ENCODE results near the genes GPR78, FAM90A26, USP17L18, USP17L27 and USP17L29.

GRCh38 chr4:8580045-8580698, at the start of gene GPR78:
Gene GPR78 (plus strand): TSS chr4:8580392.
- RAMPAGE, long total RNA = no peak
- RRBS = no CpG with 5 or more reads among the region's 29 CpGs

DNA sequence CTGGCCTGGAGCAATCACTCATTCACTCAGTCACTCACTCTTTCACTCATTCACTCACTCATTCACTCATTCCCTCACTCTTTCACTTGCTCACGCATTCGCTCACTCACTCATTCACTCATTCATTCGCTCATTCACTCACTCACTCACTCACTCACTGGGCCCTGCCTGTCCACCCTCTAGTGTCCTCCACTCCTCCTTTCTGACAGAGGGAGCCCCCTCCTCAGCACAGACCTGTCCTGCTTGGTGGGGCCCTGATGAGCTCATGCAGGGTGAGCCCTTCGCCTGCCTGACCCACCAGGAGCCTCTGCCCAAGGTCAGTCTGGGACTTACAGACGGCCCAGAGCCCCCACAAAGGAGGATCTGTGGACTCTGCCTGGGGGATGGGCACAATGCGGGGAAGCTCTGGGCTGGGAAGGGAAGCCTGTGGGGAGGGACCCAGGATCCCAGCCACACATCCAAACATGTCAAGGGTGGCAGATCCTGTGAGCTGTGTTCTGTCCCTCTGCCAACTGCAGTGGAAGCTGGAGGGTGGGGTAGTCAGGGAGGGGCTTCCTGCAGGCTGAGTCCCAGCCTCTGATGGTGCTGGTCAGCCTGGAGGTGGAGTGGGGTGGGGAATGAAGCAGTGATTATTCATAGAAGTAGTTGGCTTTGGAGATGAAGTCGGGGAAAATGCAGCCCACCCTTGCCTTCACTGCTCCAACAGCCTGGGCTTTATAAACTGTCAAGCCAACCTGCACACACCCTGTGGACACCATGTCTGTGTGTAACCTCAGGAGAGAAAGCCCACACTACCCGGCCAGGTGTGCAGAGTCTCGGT, 18.6 kb downstream of the CPZ start:
- RAMPAGE, long total RNA = no peak
- RRBS = no CpG with 5 or more reads among the region's 9 CpGs

DNA sequence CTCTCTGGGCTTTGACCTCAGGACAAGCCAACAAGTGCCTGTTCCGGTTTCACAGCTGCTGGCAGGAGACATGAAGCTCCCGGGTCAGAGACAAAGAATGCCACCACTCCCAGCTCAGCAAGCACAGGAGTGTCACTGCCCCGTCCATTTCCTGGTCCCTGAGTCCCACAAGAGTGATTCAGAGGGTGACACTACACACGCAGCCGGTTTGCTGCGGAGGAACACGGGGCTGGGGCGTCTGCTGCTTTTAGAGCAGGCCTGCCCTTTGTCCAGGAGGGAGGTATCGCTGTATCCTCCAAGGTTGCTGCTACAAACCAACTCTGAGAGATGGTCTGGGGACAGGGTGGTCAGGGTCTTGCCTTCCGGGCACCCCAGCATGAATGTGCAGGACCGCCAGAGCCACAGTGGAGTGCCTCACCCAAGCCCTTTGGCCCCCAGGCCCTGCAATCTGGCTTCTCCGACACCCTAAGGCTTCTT, 49.5 kb downstream of the CPZ start:
- RAMPAGE, long total RNA = no peak
- RRBS = 85% methylated on average over 1 of the region's 12 CpGs

GRCh38 chr4:9170092-9170594, at the start of gene FAM90A26:
Gene FAM90A26 (plus strand): TSS chr4:9170409.
- RAMPAGE, long total RNA = no peak
- RRBS = no CpG with 5 or more reads among the region's 10 CpGs

DNA sequence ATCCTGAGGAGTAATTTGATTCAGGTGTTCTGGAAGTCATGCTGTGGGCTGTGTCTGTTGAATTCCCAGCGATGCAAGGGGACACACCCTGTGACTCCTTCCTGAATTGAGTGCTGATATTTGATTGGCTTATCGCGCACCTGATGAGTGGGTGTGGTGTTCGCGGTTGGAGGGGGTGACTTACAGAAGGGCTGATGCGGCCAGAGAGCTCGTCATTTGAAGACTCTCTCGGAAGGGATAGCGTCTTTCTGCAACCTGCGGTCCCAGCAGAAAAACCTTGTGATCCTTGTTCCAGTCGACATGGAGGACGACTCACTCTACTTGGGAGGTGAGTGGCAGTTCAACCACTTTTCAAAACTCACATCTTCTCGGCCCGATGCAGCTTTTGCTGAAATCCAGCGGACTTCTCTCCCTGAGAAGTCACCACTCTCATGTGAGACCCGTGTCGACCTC, at the start of gene USP17L18:
Gene USP17L18, plus strand, starts transcription at position 301 of the 453 bp plus-strand sequence.
- RAMPAGE, long total RNA = no peak
- RRBS = no CpG with 5 or more reads among the region's 17 CpGs

- RAMPAGE, long total RNA = no peak
- RRBS = no CpG with 5 or more reads among the region's 20 CpGs
Observed at GRCh38 chr4:9343975-9344425, at the start of gene USP17L27. Gene USP17L27 (plus strand): TSS chr4:9344148.

- RAMPAGE, long total RNA = no peak
- RRBS = no CpG with 5 or more reads among the region's 18 CpGs
Observed at GRCh38 chr4:9353338-9353815, at the start of gene USP17L29. Gene USP17L29 (plus strand): TSS chr4:9353638.

DNA sequence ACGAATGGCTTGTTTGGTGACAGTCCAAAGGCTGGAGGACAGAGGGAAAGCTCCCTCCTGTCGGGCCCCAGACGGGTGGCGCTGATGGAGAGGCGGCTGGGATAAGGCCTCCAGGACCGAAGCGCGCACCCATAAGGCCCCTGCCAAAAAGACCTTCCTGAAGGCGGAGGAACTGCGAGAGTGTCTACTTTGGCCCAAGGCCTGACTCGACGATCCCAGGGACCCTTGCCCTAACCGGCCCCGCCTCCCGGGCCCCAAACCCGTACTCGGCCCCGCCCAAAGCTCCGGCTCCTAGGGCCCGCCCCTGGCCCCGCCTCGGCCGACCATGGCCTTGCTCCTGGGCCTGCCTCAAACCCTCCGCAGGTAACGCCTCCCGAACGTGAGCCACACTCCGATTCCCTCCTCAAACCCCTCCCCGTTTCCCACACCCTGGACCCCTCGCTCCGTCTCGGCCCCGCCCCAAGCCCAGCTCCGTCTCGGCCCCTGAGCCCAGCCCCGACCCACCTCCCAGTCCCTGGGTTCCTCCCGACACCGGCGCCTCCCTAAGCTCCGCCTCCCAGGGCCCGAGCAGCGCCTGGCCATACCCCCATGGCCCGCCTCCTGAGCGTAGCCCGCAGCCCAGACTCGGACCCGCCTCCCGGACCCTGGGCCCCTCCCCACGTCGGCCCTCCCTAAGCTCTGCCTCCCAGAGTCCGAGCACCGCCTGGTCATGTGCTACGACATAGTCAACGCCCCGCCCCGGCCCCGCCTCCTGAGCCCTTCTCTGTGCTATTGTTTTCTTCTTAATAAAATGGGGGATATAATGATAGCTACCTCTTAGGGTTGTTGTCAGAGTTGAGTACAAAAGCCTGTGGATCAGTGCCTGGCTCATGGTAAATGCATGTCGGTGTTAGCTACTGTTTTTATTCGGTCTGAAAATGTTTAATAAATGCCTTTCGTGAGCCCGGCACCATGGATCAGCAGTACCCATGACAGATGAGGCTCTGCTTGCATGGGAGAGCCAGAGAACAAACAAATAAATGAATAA, 89.9 kb upstream of the DRD5 start:
- RAMPAGE, long total RNA = no peak
- RRBS = 2% methylated on average over 9 of the region's 61 CpGs

DNA sequence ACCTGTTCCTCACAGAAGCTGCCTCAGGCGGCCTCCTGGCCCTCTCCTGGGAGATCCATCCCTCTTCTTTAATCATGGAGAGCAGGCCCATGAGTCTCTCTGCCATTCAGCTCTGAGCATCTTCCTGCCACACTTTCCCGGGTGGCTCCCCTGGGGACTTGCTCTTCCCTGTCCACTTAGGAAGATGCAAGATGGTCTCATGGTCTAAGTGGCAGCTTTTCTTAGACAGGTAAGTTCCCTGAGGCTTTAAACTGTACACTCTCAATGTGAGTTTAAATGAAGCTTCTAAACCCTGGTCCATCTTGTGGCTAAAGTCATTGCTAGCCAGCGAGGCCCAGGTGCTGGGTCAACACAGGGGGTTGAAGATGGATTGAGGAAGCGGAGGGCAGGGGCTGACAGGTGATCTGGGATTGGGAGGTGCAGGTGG, 98.5 kb downstream of the DRD5 start:
- RAMPAGE, long total RNA = no peak
- RRBS = no CpG with 5 or more reads among the region's 4 CpGs

DNA sequence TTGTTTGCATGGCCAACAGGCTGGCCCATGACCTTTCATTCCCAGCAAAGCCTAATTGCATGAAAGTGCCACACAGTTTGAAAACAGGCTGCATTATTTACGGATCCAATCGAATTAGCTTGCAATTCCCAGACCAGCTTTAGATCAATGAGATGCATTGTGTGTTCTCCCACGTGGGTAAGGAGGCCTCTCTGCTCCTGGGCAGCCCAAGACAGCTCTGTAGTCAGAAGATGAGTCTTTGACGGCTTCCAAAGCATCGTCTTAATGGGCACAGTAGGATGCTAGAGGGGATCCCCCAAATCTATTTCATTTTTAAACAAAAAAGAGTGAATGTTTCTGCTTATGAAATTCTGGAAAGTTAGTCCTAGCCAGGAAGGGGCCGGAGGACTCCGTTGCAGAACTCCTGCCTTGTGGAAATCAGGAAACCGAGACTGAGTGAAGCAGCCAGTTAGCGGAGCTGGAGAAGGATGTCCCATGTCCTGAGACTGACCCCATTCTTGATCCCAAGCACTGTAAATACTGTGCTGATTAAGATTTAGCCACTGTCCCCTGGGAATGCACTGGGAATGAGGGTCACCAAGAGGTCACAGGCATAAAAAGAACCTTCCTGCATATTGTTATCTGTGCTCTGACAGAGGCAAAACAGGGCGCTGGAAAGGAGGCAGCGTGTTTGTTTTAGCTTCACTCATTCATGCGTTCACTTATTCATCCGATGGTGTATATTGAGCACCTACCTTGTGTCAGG, 10.2 kb upstream of the SLC2A9 start:
- RAMPAGE, long total RNA = no peak
- RRBS = no CpG with 5 or more reads among the region's 13 CpGs

DNA sequence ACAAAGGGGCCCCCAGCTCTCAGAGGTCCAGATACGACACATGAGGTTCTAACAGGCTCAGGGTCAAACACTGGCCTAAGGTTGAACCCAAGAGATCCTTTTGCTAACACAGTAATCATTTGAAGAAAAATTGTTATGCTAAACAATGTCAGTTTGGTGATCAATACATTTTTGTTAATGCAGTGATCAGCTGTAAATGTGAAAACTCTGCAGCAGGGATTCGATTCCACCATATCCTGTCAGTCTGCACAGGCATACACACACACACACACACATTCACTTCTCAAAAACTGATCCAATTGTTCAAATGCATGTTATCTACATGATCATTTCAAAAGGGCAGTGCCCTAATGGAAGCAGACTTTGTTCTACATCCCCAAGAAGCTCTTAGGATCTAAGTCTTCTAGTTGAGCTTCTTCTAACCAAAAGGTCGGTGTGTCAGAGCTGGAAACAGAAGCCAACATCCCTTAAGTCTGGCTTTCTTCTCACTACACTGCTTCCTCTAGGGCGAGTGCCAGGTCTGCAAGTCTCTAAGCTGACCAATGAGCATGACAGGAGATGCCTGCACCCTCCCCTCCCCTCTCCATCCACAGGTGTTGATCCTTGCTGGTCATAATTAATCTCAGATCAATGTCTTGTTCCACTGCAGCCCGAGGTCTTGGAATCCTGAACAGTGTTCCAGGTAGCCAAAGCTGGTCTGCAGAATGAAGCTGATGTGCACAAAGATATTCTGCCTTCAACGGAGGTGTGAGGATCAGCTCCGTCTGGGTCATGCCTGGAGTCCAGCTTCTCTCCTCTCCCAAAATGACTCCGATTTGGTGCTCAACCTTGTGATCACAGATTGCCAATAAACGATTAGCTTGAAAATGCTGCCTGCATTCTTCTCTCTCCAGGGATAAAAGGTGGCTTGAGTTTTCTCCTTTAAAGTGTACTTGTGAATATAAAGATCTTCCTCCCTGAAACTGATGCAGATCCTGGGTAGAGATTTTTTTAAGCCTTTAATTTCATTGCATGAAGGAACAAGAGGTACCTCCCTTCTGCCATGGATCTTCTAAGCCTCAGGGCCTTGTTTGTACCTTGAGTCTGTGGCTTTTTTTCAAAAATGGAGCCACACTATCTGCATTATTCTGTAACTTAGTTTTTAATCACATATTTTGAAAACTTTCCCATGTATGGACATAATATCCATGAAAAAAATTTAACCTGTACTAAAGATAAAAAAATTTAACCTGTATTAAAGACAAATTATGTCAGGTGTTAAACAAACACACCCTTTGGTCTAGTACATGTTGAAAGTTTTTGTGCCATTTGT, 44.0 kb downstream of the WDR1 start:
- RAMPAGE, long total RNA = no peak
- RRBS = no CpG with 5 or more reads among the region's 9 CpGs

GRCh38 chr4:10093668-10094581, 22.7 kb downstream of the WDR1 start:
- RAMPAGE, long total RNA = no peak
- RRBS = no CpG with 5 or more reads among the region's 16 CpGs

DNA sequence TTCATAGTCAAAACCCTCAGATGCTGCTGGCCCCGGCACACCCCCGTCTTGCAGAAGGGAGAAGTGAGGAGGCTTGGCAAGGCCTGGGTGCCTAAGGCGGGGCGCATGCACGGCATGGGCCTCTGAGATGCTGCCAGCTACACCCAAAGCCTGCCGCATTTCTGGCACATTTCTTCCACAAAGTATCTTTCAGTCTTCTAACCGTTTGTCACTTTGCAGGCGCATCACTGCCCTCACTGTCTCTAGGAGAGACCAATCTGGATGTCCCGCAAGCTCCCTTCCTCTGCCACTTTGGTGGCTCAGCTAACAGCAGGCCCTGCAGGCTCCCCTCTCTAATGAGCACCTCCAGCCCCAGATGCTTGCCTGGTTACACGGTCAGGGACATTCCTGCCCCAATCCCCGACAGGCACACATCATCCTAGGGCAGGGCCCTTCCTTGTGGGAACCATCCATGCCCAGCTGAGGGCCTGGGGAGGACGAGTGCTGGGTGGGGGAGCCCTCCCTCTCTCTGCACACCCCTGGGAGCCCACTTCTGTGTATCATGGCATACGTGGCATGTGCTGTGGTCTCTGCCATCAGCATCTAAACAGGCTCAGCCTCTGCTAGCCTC, 19.4 kb downstream of the WDR1 start:
- RAMPAGE, long total RNA = no peak
- RRBS = no CpG with 5 or more reads among the region's 13 CpGs

DNA sequence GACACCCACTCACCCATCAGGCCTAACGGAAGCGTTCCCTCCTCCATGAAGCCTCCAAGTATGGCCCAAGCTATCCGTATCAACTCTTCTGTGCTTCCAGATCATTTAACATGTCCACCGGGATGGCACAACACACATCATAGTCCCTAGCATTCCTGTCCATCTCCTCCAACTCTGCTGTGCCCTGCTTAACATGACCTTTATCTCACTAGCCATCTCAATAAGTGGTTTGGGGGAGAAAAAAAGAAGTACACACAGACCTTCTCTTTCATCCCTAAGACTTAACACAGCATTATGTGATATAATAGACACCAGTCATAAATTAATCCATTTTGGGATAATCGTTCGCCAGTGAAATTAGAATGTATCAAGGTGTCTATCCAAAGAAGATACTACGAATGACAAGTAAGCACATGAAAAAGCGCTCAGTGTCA, 11.5 kb downstream of the WDR1 start:
- RAMPAGE, long total RNA = no peak
- RRBS = no CpG with 5 or more reads among the region's 8 CpGs

DNA sequence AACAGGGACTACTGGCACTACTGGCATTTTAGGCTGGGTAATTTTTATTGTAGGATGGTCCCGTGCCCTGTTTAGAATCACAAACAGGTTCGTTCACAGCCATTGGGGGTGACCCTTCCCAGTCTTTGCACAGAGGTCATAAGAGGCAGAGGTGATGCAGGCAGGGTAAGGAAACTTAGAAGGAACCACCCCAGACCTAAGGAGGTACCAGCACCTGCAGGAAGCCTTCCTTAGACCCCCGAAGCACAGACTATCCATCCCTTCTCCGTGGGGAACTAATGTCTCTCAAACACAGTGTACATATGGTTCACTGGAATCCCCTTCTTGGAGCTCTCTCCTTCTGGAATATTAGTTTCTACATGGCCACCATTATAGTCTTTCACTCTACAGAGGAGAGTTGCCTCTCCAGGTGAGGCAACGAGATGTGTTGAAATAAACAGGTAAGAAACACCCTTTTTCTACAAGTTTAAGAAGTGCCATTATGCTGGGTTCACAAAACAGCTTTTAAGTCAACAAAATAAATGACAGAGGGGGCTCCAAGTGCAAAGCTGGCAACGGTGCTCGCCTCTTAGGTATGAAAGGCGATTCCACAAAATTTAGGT, 4.4 kb downstream of the WDR1 start:
- RAMPAGE, long total RNA = no peak
- RRBS = no CpG with 5 or more reads among the region's 8 CpGs

GRCh38 chr4:10232039-10232346, 115.4 kb upstream of the WDR1 start:
- RAMPAGE, long total RNA = no peak
- RRBS = no CpG with 5 or more reads among the region's 3 CpGs

GRCh38 chr4:10458114-10458565, 914 bp upstream of the ZNF518B start:
- RAMPAGE, long total RNA = no peak
- RRBS = no CpG with 5 or more reads among the region's 15 CpGs

- RAMPAGE, long total RNA = no peak
- RRBS = no CpG with 5 or more reads among the region's 7 CpGs
Observed at GRCh38 chr4:11496346-11496966, 67.8 kb upstream of the HS3ST1 start.

DNA sequence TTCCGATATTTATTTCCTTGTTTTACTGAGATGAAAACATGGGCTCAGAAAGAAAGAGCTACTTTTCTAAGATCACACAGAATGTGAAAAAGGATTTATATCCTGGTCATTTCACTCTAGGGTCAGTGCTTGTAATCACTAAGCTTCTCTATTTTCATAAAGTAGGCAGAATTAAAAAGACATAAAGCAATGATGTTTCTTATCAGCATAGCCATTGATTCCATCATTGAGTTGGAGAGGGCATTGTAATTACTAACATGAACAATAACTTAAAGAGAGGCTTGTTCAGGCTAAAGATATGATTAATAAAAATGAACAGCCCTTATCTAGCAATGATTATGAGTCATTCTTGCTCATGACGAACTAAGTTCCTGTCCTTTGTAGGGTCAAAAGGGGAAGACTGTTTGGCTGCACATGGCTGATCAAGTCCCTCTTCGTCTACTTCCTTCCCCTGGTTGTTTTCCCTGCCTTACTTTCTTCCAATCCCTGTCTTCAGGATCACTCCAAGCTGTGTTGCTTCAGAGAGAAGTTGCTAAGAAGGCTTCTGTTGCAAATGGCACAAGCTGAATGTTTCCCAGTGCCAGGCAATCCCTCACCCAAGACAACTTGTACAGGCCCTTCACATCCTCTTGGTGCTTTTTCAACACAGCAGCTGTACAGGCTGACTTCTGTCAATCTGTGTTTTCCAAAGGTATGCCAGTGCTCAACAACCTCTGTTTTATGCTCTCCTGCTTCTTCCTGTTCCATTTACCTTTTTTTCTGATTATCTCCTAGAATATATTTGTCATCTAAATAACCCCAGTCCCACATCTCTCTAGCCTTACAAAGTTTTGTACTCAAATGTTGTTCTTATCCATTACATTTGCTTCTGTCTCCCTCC, 115.0 kb upstream of the HS3ST1 start:
- RAMPAGE, long total RNA = no peak
- RRBS = no CpG with 5 or more reads among the region's 3 CpGs

GRCh38 chr4:13454492-13455307, 29.4 kb downstream of the RAB28 start:
- RAMPAGE, long total RNA = no peak
- RRBS = no CpG with 5 or more reads among the region's 4 CpGs